Colon Carcinoma Metastatic in the Lung (tissue), 2 donors: ENCODE data around the genes SEC14L2 and INPP5J.

DNA sequence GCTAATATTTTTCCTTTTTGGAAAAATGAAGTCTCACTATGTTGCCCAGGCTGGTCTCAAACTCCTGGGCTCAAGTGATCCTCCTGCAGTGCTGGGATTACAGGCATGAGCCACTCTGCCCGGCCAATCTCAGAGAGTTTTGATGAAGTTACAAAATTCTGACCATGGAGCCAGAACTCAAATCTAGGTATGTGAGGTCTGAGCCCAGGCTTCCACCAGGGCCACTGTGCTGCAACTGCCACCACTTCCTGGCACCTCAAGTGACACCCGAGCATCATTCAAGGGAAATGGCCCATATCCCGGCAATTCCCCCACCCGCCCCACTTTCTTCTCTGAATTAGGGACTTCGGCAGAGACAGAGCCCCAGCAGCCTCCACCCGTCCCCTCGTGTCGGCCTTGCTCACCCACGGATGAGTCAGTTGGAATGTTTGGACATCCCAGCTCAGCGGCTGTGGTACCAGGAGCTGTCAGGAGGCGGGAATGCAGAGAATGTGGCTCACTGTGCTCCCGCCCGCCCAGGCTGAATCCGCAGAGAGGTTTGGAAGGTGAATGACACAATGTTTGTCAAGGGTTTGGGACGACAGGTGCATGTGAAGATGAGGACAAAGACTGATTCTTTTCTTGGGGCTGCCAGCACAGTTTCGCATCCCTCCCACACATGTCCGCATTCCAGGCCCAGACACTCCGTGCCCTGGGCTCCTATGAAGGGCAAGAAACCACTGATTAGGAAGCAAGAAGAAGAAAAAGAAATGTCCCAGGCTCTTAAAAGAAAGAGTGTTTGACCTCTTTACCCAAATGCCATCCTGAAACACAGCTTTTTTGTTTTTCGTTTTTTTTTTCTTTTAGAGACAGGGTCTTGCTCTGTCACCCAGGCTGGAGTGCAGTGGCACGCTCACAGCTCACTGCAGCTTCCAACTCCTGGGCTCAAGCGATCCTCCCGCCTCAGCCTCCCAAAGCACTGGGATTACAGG lies 39.6 kb downstream of the LIF start:
- PRO-cap, 2 experiments, result no peak in any of the 2 experiments

DNA sequence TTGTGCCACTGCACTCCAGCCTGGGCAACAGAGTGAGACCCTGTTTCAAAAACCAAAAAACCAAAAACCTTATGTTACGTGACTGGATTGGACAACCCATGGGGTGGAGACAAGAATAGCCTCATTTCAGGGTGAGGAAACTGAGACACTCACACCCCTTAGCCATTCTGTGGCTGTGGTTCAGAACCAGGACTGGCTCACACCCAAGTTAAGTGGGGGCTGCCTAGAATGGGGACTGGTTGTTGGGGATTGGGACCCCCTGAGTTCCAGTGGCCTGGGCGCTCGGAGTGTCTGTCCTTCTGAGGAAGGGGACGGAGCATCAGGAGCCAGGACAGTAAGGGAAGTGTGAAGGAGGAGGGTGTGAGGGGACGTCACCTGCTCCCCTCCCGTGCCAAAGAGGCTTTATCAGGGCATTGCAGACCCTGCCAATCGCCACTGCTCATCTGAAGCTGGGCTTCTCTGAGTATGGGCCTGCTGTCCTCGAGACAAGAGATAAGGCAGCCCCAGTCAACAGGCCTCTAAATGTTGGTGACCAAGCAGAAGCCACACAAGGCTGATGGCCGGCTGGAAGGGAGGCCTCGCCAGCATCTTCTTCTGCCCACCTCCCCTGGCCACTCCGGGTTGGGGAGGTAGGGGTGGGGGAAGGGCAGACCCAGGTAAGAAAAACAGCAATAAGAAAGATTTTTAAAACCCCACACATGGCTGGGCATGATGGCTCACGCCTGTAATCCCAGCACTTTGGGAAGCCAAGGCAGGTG lies 29.9 kb downstream of the LIF start:
- PRO-cap, 2 experiments, result no peak in any of the 2 experiments

- PRO-cap, 2 experiments, result no peak in any of the 2 experiments
Measured at GRCh38 chr22:30231038-30231438, 15.5 kb downstream of the LIF start.

DNA sequence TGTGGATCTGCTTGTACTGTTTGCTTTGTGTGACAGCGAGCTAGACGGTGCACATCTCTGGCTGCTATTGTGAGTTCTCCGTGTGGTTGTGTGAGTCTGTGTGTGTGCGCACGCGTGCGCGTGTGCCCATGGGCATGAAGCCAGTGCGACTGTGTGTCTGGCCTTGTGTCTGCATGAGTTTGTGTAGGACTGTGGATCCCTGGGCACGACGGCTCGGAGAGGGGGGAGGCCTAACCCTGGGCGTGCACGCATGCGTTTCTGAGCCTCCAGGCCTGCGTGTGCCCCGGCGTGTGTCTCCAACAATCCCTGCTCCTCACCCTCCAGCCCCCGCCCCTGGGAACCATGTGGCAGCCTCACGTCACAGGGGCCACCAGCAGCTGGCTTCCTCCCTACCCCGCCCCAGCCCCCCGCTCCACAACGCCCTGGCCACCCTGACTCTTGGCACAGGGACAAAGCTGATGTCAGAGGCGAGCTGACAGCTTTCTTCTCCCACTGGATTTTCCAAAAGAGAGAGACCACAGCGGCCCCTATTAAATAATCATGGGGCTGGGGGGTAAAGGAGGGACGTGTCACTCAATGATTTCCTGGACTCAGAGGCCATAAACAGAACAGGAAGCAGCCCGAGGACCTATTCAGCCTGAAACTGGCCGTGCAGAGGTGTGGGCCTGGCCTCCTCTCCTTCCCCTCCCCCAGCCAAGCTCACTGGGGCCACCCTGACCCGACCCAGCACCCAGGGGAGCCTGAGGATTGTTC lies 6.7 kb upstream of the LIF start:
- PRO-cap, 2 experiments, result peak in 2 of 2 experiments; most common plus-strand start position 452 of the sequence (in 1); most common minus-strand start position 308 of the sequence (in 2)

DNA sequence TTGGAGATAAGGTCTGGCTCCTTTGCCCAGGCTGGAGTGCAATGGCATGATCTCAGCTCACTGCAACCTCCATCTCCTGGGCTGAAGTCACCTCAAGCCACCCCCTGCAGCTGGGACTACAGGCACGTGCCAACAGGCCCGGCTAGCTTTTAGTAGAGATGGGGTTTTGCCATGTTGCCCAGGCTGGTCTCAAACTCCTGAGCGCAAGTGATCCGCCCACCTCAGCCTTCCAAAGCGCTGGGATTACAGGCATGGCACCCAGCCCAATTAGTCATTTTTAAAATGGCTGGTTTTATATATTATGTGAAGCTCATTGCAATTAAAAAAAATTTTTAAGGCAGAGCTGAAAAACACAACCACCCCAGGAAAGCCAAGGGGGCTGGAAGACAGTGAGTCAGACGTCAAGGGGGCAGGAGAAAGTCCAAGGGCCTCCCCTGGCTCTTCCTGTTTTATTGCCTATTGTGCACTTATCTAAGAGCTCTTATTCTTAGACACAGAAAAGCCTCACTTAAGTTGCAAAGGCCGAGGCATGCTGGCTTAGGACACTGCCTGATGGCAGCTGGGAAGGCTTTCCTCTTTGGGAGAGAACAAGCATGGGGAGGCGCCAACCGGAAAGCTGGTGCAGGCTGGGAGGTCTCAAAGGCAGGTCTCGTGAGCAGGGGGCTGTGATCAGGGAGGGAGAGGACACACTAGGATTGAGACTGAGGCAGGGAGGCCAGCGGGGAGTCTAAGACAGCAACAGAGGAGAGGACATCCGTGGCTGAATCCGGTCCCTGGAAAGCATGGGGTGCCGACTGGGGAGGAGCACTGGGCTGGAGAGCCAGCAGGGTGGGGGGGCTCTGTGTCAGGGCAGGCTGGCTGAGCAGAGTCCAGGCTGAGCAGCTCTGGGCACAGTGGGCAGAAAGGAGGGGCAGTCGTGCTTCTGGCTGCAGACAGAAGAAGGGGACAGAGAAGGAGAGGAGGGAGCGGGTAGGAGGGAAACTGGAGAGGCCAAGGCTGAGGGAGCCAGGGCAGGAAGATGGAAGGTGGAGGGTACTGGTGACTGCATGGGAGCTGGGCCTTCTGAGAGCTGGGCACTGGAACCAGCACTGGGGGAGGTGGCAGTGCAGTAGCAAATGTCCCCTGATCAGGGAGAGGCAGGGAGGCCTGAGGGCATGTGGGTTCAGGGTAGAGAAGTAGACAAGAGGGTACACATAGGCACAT lies 11.2 kb upstream of the OSM start:
- PRO-cap, 2 experiments, result peak in 2 of 2 experiments; most common plus-strand start position 518 of the sequence (in 2)

DNA sequence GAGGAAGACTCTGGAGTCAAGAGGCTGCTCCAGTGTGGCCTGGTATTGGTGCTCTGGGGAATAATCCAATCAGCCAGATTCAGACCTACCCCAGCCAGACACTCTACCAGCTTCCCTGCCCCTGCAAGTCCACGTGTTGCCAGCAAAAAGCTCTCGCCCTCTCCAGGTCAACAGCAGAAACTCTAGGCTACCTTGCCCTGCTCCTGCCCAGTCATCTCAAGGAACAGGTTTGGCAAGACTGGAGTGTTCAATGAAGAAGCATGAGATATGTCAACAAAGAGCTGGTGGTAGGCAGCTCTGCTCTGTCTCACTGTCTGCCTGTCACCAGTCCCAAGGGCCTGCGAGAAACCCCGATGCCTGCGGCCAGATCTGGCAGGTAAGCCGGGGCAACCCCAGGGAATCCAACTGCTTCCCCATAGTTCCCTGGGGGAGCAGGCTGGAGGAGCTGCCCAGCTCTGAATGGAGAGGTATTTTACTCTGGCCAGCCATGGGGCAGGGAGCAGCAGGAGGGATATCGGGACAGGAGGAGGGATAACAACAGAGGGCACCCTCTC lies 9.1 kb upstream of the CASTOR1 start:
- PRO-cap, 2 experiments, result no peak in any of the 2 experiments

- PRO-cap, 2 experiments, result no peak in any of the 2 experiments
Measured at GRCh38 chr22:30306294-30306721, 17.0 kb upstream of the CASTOR1 start.

GRCh38 chr22:30342057-30342600 lies 14.6 kb downstream of the SF3A1 start:
- PRO-cap, 2 experiments, result no peak in any of the 2 experiments

DNA sequence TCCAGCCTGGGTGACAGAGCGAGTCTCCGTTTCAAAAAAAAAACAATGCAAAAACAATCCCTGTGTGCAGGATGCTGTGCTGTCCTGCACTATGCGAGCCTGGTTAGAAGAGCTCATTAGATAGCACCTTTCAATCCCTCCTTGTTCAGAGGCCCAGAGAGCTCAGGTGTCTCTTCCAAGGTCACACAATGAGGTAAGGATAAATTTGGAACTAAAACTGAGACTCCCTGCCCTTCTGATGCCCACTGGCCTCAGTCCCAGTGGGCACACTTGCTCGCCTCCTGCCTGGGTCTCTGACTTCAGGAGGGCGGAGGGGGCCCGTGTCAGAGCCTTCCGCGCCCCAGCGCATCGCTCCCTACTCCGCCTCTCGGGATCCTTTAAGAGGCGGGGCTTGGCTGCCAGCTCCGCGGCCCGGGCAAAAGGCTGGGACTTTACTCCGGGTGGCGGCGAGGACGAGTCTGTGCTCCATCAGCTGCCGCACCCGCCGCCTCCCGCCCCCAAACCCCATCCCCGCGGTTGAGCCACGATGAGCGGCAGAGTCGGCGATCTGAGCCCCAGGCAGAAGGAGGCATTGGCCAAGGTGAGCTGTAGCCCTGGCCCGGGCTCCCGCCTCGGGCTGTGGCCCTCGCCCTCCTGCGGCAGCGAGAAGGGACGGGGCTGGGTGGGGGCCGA lies at the start of gene SEC14L2:
TSS of gene SEC14L2 (plus strand) at position 428 of the 672 bp plus-strand sequence.
- PRO-cap, 2 experiments, result peak in 2 of 2 experiments; most common plus-strand start position 428 of the sequence (in 1)

DNA sequence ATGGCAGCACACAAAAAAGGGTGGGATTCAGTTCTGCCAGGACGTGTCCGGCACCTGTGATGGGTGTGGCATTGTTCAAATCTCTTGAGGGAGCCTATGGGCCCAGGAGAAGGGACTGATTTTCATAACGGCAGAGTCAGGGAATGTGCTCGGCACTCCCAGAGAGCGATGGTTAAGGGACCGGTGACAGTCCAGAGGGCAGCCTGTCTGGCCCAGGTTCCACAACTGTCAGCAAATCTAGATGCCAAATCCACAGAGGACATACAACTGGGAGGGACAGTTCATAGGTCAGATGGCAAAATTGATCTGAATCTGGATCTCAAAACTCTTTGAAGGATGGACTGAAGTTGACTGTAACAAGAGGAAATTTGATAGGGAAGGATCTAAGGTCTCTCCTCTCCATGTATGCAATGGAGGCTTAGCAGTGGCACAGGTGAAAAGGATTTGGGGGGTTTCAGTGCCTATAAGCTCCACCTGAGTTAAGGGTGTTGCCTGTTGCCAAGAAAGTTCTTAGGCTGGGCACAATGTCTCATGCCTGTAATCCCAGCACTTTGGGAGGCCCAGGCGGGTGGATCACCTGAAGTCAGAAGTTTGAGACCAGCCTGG lies 7.6 kb downstream of the SEC14L2 start:
- PRO-cap, 2 experiments, result no peak in any of the 2 experiments

DNA sequence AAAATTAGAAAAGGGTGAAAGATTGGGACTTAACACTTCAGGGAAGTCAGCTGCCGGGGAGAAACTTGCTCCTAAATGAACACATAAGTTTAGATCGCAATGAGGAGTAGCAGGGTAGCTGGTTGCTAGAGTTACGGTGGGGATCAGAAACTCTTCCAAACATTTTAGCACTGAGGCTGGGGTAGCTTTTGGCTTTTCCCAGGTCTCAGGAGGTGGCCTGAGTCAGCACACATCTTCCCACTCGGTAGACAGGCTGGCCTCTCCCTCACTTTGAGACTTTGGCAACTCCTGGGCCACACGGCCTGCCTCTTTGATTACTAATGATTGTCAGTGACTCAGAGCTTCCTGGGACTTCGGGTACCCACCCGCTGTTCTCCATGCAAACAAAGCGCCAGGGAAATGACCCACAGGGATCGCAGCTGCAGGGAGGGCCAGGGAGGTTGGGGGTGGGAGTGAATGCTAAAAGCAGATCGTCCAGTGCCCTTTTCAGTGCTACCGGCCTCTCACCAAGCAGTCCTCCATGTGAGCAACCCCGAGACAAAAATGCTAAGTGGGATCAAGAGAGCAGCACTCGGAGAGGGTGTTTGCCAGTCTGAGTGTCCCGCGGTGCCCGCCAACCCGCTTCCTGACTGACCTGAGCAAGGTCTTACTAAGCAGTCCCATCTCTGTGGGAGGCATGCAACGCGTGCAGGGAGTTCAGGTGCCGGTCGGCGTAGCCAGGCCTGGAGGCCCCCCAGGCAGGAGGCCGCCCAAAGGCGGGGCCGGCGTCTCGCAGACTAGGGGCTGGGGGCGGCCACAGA lies 2.6 kb upstream of the MTFP1 start:
- PRO-cap, 2 experiments, result peak in 2 of 2 experiments; most common plus-strand start position 386 of the sequence (in 2); most common minus-strand start position 207 of the sequence (in 1)

GRCh38 chr22:30575065-30575833 lies 784 bp upstream of the GAL3ST1 start:
- PRO-cap, 2 experiments, result no peak in any of the 2 experiments

DNA sequence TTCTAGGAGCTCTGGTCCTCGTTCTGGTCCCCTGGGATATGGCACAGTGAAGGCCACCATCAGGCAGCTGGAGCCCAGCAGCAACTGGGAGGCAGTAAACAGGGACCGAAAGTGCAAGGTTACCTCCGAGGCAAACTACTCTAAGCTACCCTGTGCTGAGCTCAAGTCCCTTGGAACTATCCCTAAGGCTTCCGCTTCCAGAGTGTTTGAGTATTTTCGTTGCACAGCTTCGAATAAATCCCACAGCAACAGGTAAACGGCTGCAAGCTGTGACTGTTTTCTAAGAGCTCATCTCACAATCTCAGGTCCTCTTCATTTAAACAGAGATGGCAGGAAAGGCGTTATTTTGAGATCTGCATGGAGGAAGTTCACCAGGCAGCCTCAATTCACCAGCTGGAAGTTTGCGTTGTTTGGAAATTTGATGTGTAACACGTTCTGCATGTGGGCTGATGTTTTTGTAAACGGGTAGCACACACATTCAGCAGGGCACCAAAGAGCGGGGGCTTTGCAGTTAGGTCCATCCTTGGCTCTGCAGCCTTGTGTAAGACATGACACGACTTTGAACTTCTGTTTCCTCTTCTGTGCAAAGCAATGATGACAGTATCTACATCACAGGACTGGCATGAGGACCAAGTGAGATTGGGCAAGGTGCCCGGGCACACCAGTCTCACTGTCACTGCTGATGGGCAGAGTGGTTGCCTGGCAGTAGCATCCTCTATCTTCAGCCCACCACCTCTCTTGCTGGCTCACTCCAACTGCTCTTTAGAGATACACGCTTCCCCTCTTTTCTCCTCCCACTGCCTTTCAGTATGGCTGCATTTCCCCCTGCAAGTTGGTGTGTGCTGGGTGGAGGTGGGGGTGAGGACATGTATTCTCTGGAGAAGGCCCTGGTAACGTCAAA lies 3.2 kb downstream of the TCN2 start:
- PRO-cap, 2 experiments, result no peak in any of the 2 experiments

DNA sequence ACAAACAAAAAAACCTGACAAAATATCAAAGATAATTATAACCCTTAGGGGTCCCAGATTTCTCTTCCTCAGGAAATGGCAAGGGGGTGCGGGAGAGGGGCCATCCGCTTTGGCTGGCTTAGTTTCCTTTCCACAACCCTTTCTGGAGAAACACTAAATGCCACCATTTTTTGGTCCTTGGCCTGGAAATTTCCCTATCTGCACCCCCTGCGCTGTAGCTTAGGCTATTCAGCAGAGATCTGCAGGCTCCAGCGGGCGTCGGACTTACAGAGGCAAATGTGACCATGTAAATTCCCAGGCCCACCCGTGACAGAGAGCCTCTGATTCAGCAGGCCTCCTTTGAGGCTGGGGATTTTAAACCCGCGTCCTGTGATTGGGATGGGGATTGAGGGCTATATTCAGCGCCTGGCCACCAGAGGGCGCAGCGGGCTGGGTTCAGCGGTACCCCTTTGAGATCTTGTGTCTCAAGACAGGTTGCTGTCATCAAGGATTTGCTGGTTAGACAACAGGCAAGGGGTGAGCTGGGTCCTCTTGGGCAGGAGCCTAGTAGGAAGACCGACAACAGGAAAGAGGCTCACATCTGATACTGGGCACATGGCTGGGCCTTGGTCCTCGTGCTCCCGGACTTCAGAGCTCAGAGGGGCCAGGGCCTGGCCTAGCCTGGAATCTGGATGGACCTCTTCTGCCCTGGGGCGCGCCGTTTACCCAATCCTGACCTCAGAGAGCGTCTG lies 1.2 kb upstream of the SLC35E4 start:
- PRO-cap, 2 experiments, result no peak in any of the 2 experiments

DNA sequence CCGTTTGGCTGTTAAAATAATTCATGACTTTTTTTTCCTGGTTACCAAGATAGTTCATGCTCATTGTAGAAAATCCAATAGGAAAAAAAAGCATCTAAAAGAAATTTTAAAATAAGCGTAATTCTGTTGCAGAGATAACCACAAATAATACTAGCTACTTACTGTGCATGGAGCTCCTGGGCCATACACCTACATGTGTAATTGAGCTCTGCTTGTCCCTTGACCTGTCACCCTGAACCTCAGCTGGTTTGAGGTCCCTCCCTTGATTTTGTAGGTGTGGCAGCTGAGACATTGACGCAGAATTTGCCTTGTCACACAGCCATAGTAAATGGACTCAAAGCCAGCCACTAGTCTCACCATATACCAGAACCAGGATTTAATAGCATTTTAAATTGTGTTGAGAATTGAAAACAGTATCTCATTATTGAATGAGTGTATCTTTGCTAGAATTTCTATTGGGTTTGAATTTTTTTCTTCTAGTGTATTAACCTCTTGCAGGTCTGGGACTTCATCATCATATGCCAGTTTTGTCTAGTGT lies 135.2 kb downstream of the MORC2 start:
- PRO-cap, 2 experiments, result no peak in any of the 2 experiments

GRCh38 chr22:30976703-30977891 lies 8.5 kb upstream of the MORC2 start:
- PRO-cap, 2 experiments, result no peak in any of the 2 experiments

- PRO-cap, 2 experiments, result no peak in any of the 2 experiments
Measured at GRCh38 chr22:31036719-31037401, 44.3 kb upstream of the SMTN start.

- PRO-cap, 2 experiments, result peak in 2 of 2 experiments; most common plus-strand start chr22:31122725 (in 1)
Measured at GRCh38 chr22:31121978-31123108, at the start of gene INPP5J. INPP5J (plus strand) TSS chr22:31122966.

GRCh38 chr22:31148564-31148931 lies 8.2 kb upstream of the PLA2G3 start:
- PRO-cap, 2 experiments, result no peak in any of the 2 experiments

DNA sequence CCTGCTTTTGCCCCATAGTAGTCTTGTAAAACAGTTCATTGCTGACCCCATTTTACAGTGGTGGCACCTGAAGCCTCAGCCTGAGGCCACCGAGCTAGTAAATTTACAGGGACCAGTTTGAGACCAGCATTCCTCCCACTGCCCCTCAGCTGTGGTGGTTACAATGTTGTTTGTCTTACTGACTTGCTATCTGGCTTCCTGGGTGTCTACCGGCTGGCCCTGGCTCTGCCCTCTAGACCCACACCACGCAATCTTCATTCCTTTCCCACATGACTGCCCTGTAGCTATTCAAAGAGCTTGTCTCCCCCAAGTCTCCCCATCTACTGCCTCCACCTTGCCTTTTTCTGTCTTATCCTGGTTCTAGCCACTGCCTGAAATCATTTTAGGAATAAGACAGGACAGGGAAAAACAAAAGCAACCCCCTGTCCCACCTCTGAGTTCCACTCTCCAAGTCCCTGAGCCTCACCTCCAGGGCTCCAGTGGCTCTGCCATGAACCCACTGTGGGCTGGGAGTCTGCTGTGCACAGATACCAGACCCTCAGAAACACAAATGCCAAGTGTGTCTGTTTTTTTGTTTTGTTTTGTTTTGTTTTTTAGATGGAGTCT lies 20.7 kb downstream of the PIK3IP1 start:
- PRO-cap, 2 experiments, result no peak in any of the 2 experiments